ENCODE measurements around a stretch of chr12.

DNA sequence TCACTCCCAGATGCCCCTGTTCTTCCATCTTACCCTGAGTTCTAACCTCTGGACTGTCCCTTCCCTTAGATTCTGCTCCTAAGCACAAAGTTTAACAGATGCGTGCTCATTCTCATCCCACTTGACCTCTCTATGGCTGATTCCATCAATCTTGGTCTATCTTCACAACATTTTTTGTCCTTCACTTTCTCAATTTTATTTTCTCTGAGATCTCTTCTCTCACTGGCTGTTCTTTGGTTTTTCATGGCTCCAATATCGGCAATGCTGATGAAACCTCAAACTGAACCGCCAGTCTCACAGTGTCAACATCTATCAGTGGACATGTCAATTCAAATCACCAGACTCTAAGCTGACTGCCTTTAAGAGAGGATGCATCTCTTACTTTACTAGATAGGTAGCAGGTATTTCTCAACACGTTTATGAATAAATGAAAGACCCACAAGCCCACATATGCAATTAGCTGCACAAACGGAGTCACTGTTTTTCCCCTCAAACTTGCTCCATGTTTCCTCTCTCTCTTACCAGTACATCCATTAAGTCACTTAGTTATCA, 80.5 kb downstream of the ATXN2 start:
- PRO-cap, 3 experiments, result no peak in any of the 3 experiments

DNA sequence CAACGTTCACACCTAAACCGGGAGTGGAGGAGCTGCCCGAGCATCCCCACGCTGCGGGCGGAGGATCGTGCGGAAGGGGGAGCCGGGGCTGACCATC, 886 bp downstream of the ATXN2 start:
- PRO-cap, 3 experiments, result no peak in any of the 3 experiments

DNA sequence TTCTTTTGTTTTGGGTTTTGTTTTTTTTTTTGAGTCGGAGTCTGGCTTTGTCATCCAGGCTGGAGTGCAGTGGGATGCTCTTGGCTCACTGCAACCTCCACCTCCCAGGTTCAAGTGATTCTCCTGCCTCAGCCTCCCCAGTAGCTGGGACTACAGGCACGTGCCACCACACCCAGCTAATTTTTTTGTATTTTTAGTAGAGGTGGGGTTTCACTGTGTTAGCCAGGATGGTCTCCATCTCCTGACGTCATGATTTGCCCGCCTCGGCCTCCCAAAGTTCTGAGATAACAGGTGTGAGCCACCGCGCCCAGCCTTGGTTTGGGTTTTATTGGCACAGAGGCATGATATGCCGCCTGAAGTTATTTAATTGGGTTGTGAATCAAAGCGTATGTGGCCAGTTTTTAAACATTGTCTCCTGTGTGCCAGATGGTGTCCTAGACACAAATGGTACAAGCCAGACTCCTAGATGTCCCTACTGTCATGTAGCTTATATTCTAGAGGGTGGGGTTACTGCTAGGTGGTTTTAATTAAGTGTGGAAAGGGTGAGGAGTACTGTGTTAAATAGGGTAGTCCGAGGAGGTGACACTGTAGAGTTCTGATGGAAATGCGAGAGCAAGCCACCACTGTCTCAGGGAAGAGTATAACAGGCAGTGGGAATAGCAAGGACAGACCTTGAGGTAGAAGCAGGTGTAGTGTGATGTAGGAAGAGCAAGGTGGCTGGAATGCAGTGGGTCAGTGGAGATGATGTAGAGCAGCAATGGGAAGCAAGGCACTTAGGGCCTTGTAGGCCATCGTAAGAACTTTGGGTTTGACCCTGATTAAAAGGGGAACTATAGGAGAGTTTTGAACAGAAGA, 2.4 kb downstream of the MAPKAPK5 start:
- PRO-cap, 3 experiments, result no peak in any of the 3 experiments

GRCh38 chr12:112149446-112150062, 24.2 kb downstream of the TRAFD1 start:
- PRO-cap, 3 experiments, result peak in 2 of 3 experiments; most common plus-strand start chr12:112149904 (in 2); most common minus-strand start chr12:112149696 (in 1)

GRCh38 chr12:112422370-112422958, 3.7 kb downstream of the PTPN11 start:
- PRO-cap, 3 experiments, result no peak in any of the 3 experiments

DNA sequence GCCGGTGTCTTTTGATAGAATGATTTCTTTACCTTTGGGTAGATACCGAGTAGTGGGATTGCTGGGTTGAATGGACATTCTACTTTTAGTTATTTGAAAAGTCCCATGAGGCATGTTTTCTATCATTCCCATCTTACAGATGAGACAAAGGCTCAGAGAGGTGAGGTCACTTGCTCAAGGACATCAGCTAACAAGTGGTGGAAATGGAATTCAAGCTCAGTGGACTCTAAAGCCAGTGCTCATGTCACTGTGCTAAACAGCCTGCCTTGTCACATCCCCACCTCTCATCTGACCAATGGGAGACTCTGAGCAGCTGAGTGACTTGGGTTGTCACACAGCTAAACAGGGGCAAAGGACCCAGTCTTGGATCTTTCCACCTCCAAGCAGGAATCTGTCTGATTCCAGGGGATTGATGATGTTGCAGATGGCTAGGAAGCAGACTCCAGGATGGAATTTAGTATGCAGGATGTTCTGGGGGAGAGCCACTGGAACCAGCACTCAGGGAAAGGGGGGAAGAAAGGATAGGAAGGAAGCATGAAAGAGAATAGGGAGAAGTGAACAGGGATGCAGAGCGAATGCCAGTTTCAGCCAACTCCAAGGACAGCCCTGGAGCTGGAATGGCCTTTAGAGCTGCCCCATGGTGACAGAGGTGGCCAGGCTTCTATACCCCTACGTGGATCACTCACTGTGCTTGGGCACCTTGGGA, 11.8 kb downstream of the OAS1 start:
- PRO-cap, 3 experiments, result no peak in any of the 3 experiments

DNA sequence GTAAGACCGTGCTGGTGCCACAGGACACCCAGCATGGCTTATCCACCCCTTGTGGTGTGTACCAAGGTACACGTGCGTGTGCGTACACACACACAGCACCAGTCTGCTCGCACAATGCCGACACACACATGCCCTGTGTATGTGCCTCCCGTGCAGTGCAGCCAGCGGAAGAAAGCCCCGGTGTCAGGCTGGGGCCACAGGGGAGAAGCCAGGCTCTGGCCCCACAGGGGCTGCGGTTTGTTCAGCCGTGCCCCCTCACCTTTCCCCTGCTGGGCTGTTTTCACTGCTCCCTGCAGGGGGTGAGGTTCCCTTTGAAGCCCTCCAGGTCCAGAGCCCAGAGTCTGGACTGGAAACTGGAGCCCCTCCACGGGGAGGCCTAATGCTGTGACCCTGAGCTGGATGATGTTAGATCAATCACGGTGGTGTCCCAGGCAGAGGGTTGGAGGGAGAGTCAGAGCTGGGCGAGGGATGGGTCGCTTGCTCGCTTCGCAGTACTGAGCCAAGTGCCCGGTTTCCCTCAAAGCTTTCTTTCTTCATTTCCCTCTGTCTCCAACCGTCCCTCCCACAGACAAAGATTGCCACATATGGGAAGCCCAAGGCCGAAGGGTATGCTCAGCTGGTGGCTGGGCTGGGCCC, 6.2 kb downstream of the DTX1 start:
- PRO-cap, 3 experiments, result no peak in any of the 3 experiments

DNA sequence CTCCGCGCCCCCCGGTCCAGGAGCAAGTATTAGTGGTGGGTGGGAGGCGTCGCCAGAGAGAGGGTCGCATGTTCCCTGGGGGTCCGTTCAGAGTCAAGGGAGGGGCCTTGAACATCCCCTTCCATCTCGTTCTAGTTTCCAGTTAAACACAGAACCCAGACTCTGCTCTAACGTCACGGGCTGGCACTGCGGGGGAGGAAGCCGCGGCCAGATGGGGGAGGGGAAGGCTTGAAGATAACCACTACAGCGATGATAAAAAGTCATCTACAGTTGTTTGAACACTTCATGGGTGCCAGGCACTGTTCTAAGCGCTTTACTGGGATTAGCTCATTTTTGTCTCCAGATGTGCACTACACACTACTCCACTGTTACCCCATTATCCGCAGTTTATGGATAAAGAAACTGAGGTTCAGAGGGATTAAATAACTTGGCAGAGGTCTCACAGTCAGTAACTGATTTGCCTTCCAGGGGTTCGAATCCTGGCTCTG, 573 bp upstream of the RASAL1 start:
- PRO-cap, 3 experiments, result no peak in any of the 3 experiments

DNA sequence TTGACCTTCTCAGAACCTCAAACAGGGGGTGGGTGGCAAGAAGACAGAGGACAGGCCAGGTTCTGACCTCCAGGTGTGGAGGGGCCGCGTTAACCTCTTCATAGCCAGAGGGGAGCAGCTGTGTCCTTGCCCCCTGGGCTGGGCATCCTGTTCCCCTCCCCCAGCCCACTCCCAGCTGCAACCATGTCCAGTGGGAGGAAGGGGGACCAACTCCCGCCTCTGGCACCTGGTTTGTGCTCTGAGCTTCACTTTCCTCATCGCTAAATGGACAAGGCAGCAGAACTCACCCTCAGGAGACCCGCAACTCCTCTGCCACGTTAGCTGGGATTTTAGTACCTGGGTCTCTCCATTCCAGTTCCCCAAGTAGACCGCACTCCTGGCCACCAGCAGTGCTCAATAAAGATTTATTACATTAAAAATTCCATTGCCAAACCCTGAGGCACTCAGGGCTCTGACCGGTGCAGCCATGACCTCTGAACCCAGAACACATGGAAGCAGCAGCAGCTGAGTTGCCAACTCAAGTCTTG, 8.6 kb downstream of the CFAP73 start:
- PRO-cap, 3 experiments, result no peak in any of the 3 experiments

DNA sequence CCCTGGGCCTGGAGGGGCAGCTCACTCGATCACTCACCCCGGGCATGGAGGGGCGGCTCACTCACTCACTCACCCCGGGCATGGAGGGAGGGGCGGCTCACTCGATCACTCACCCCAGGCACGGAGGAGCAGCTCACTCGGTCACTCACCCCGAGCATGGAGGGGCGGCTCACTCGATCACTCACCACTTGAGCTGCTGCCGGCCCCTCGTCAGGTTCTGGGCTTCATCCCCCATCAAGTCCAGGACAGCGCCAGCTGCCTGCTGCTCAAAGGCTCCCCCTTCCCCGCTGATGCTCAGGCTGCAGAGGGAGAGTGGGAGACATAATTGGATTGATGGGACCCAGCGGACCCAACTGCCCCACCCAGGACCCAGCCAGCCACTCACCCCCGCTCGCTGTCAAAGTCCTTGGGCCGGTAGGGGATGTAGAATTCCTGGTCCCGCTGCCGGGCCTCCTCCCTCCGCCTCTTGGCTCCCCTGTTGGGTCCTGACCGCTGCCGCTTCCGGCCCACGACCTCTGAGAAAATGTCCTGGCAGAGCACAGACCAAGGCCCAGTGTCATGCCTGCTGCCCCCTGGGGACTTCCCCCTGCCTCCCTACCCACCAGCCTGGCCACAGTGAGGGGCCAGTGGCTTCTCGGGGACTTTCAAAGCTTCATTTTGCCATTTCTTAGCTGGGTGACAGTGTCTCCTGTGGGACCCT, 13.4 kb downstream of the CFAP73 start:
- PRO-cap, 3 experiments, result no peak in any of the 3 experiments

DNA sequence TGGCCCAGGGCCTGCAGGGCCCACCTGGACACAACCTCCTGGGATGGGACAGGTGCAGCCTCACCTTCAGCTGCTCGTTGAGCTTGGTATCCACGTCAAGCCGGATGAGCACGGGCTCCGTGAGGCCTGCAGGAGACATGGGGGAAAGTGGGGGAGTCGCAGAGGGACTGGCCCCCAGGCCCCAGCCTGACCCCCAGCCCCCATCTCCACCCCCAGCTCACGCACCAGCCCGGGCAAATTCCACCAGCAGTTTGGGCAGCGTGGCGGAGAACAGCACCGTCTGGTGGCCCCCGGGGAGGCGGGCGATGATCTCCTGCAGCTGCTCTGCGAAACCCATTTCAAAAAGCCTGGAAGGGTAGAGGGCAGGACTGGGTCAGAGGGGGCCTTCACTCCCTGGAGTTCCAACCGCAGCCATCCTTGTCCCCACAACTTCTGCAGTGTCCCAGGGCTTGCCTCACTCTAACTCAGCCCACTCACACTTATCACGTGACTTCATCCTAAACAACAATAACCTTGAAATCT, 10.4 kb downstream of the DDX54 start:
- PRO-cap, 3 experiments, result no peak in any of the 3 experiments

- PRO-cap, 3 experiments, result no peak in any of the 3 experiments
These were observed 2.7 kb downstream of the TPCN1 start for GRCh38 chr12:113223935-113224415.

DNA sequence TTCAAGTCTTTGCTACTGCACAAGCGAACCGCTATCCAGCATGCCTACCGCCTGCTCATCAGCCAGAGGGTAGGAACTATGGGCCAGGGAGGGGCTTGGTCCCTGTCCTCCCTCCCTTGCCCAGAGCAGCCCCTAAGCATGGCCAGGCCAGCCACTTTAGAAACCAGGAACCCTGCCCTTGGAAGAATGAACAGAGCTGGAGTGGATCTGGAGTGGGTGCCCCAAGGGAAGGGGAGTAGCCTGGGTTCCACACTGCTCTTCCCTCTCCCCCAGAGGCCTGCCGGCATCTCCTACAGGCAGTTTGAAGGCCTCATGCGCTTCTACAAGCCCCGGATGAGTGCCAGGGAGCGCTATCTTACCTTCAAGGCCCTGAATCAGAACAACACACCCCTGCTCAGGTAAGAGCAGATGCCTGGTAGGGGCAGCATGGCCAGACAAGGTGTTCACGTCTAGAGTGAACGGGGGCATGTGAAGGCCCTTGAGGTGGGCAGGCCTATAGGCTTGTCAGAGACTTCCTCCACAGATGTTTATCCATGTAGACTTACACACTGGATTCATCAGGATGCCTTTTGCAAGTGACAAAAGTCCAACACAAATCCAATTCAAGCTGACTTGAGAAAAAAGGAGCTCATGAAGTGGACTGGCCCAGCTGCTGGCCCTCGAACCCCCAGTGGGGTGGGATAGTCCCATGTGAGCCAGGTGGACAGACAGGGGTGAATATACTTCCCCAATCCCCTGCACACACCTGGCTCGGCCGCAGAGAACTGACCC, 55.9 kb downstream of the TPCN1 start:
- PRO-cap, 3 experiments, result no peak in any of the 3 experiments

DNA sequence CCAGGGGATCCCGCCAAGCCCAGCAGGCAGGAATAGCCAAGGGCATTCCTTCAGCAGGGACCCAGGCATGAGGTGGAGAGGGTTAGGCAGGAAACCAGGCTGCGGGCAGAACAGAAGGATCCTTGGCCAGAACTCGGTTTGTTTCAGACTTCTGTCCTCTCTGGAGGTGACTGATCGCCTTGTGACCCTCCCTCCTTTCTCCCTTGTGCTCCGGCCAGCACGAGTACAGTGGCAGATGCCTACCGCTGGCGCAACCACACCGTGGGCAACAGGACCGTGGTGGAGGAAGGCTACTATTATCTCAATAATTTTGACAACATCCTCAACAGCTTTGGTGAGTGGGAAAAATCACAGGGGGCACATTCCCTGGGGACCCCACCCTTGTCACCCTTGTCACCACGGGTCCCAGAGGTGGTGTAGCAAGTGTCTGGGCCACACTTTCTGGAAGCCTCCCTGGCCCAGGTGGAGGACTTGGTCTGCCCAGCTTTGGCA, 45.0 kb downstream of the SLC8B1 start:
- PRO-cap, 3 experiments, result no peak in any of the 3 experiments

DNA sequence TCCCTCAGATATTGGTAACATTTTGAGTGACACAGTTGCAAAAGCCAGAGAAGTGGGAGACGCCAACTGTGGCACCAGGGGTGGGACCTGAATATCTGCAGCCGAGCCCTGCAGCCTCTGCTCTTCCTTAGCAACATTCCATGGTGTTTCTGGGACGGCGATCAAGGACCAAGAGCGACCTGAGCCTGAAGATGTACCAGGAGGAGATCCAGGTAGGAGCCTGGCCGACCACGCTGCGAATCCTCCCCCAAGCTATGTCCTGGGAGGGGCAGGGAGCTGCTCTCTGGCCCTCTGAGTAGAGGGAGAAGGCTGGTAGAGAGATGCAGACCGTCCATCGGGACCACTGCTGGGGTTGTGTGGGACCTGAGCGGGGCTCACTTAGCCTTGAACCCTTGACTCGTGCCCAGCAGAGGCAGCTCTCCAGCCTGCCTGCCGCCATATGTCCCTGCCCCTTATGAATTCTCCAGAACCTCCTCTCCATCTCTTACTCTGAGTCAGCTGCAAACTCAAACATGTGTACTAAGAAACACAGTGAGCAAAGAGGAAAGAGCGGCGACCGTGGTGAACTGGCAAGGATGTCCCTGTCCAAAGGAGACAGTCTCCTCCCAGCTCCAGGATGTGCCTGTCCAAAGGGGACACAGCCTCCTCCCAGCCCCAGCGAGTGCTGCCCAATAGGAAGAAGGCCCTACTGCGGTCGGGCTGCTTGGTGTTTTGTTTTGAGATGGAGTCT, 41.6 kb downstream of the SLC8B1 start:
- PRO-cap, 3 experiments, result no peak in any of the 3 experiments

DNA sequence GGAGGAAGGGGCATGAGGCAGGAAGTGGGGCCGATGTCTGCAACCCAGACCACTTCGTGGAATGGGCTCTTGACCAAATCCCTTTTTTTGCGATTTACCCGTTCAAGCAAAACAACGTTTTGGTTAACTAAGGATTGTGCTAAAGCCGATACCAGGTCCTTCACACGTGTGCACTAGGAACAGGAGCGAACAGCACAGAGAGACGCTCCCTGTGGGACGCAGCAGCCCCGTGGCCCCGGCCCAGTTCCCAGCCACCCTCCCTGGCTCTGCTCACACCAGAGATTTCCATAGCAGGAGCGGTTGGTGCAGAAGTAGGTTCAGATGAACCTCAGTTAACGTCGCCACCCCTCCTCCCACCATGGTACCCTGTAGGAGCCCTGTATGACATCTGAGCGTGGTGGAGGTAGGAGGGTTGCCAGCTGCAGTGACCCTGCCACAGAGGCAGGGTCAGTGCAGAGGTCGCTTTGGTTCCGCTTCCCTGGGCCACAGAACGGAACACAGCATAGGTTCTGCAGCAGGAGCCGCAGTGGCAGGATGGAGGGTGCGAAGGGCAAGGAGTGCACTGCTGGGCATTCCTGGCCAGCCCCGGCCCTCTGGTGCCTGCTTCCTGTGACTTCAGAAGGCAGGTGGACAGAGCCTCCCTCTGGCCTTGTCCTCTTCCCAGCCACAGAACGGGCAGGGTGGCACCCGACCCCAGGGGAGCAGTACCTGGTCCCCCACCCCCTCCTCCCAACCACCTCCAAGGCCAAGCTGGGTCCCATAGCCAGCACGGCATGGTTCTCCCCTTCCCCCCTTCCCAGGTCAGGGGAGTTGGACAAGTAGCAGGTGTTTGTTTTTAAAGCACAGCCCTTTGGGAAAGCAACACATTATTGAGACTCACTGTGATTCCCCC, 37.8 kb downstream of the SLC8B1 start:
- PRO-cap, 3 experiments, result no peak in any of the 3 experiments

DNA sequence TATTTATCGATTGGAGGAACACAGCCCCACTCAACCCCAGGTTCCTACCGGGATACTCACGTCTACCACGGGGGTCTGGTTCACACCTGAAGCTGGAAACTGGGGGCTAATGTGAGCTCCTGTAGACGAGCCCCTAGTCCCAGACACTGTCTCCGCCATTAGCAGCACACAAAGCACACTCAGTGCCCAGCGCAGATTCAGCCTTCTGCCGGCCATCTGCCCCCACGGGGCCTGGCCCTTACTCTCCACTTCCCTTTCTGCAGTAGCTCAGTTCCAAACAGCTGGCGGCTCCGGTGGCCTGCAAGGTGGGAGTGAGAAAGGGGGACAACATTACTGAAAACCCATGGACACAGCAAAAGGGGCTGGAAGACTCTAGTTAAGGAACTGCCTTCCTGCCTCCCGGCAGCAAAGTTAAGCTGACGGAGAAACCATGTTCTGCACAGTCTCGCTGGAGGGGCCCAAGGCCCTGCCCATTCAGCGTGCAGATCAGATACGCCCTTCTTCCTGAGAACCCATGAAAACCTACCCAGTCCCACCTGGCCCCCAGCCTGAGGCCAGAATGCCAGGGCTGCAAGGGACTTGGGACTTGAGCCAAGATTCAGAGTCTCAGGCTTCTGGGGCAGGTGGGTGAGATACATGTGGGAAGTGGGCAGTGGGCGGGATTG, 2.1 kb downstream of the SLC8B1 start:
- PRO-cap, 3 experiments, result no peak in any of the 3 experiments

- PRO-cap, 3 experiments, result no peak in any of the 3 experiments
These were observed 192.7 kb downstream of the RBM19 start for GRCh38 chr12:113773232-113773971.

- PRO-cap, 3 experiments, result peak in 2 of 3 experiments; most common plus-strand start chr12:114668335 (in 1); most common minus-strand start chr12:114668246 (in 1)
These were observed 15.8 kb downstream of the TBX3 start for GRCh38 chr12:114668126-114668637.

DNA sequence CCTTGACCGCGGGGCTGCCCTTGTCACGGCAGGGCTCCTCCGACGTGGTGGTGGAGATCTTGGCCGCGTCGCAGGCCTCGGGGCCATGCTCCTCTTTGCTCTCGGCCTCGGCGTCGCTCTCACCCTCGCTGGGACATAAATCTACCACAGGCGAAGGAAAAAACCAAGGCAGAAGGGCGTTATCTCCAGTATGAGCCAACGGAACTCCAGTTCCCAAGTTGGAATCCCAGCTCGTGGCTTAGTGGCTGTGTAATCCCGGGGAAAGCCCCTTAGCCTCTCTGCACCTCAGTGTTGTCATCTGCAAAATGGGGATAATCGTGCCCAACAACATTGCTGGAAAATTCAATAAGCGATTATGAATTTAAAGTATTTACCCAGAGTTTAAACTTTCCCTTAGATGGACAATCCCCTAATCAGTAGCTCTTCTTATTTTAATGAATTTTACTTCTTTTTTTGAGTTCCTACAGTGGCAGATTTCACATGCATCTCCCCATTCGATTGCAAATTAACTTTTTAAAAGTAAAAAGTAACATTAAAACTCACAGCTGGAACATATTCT, 9.2 kb downstream of the TBX3 start:
- PRO-cap, 3 experiments, result peak in 1 of 3 experiments; most common minus-strand start position 131 of the sequence (in 1)